Bile duct (tissue), 1 donor: ENCODE measurements around a stretch of chr19.

GRCh38 chr19:53441606-53442632 lies 10.1 kb downstream of the ZNF761 start:
- PRO-cap: no peak

DNA sequence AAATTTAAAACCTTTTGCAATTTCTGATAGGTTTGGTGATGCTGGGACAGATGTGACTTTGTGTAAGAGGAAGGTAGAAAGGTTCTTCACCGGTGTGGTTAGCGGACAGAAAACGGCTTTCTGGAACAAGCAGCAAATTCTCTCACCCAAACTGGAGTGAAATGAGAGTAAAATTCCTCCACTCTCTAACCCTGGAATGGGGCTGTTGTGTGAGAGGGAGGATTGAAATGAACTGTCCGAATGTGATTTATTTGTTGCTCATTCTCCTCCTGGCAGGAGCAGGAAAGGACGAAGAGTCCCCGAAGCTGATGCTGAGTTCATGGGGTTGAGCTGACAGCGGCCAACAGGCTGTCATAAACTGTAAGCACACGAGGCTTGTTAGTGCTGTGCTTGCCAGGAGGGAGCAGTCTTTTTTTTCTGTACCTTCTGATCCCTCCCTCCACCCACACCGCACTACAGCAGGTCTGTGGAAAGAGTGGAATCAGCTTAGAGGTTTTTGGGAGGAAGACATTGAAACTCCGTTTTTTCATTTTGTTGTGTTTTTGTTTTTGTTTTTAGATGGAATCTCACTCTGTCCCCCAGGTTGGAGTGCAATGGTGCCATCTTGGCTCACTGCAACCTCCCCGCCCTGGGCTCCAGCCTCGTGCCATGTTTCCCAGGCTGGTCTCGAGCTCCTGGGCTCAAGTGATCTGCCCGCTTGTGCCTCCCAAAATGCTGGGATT lies 33.0 kb upstream of the ZNF331 start:
- PRO-cap: no peak

- PRO-cap: no peak
Measured at GRCh38 chr19:53519487-53520001, 18.4 kb upstream of the ZNF331 start.

GRCh38 chr19:53545792-53546303 lies 7.9 kb downstream of the ZNF331 start:
- PRO-cap: no peak

DNA sequence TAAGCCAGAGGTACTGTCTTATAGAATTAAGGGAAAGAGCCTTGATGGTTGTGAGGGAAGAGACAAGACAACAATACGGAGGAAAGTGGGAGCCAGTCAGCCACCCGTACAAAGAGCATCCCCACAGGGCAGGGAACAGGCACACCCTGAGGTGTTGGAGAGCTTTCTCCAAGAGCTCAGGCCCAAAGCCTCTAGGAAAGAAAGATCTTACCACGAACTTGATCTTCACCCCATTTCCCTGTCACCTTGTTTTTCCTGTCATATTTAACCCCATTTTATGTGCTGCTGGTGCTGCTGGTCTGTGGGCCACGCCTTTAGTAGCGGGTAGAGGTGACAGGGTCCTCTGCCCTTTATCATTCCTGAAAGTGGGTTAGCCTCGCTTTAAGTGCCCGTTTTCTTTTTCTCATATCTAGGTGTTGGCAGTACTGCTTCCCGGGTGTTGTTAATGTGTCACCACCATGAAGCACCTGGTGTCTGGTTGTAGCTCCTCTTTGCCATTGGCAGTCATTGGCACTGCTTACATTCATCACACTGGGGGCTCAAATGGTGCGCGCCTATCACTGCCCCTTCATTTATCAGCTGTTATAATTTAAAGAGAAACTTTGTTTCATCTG lies 36.4 kb downstream of the ZNF331 start:
- PRO-cap: no peak

DNA sequence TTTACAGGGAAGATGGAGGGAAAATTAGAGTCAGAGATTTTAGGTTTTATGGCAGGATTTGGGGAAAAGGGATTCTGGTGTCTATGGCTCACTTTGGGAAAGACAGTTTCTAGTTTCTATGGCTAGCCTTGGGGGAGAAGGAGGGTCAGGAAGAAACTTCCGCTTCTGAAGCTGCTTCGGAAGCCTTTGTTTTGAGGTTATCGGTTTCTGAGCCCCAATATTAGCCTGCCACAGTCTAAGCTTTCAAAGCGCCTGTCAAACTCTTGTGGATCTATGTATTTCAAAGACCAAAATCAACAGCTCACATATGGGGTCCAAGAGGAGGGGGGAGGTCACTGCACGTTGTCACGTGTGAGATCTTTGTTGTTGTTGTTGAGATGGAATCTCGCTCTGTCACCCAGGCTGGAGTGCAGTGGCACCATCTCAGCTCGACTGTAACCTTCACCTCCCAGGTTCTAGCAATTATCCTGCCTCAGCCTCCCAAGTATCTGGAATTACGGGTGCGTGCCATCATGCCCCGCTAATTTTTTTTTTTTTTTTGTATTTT lies 18.7 kb upstream of the DPRX start:
- PRO-cap: no peak

- PRO-cap: no peak
Measured at GRCh38 chr19:53908475-53908875, 603 bp upstream of the CACNG7 start.

GRCh38 chr19:53961784-53962581 lies 754 bp upstream of the CACNG8 start:
- PRO-cap: no peak

DNA sequence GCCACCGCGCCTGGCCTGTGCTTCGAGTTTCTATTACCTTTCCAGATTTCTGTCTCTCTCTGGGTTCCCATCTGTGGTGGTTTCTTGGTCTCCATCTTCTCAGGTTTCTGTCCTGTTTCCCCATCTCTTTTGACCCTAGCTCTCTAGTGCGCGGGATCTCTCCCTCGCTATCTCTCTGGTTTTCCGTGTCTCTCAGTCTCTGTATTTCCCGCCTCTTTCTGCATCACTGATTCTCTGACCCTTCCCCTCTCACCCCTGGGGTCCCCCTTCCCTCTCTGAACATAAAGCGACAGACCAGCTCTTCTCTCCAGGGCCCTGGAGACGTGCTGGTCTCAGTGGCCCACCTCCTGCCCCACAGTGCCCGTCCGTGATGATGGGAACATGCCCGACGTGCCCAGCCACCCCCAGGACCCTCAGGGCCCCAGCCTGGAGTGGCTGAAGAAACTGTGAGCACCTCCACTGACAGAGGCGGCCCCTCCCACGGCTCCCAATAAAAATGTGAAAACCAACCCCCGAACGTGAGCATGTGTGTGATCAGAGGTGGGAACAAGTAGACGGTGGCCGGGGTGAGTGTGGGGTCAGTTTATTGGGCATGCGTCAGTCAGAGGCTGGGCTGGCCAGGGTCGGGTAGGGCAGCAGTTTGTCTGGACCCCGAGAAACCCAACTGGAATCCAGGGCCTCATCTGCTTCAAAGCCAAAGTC lies 3.9 kb downstream of the NDUFA3 start:
- PRO-cap: no peak

DNA sequence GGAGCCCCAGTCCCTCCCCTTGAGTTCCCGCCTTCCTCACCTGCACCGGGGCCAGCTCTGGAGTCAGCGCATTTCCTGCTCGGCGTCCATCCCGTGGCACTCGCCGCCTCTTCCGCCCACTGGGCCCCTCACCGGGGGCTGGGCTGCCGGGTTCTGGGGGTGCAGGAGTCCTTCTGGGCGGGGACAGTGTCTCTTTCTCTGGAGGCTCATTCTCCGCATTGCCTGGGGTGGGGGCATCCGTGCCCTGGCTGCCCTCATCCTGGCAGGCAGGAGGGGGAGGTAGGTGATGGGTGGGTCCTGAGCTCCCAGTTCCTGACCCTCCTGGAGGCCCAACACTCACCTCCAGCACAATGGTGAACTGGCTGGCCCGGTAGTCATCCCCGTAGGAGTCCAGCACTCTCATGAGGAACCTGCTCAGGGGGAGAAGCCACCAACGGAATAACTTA lies 5.4 kb downstream of the NDUFA3 start:
- PRO-cap: no peak

DNA sequence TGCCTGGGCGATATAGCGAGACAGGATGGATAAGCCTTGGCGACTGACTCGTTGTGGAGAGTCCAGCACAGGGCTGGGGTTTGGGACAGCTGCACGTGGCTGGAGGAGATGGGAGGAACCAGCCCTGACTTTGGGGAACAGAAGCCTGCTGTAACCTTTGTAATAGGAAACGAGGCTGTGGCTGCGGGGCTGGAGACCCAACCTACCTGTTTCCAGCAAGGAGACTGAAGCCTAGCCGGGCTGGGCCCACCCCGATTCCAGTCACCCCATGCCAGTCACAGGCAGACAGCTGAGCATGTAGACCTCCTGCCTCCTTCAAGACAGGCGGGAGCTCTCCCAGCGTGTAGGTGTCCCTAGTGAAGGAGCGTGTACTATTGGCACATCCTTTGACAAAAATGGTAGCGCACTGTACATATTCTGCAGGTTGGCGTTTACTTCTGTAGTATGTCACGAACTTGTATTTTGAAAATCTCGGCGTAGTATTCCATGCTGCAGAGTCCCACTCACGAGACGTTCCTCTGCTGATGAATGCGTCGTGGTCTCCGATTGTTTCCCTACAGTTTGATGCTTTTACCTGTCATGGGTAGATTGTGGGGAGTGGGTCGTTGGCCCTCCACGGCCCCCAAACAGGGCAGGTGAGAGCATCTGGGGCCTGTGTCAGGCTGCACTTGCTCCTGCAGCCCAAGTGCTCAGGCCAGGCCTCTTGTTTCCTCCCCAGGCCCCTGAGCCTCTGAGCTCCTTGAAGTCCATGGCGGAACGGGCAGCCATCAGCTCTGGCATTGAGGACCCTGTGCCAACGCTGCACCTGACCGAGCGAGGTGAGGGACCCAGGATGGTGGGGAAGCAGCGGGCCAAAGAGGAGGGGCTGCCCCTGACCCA lies 7.8 kb downstream of the LENG1 start:
- PRO-cap: no peak

- PRO-cap: no peak
Measured at GRCh38 chr19:54201380-54201913, 789 bp downstream of the RPS9 start.

- PRO-cap: no peak
Measured at GRCh38 chr19:54204405-54205422, 4.1 kb downstream of the RPS9 start.

DNA sequence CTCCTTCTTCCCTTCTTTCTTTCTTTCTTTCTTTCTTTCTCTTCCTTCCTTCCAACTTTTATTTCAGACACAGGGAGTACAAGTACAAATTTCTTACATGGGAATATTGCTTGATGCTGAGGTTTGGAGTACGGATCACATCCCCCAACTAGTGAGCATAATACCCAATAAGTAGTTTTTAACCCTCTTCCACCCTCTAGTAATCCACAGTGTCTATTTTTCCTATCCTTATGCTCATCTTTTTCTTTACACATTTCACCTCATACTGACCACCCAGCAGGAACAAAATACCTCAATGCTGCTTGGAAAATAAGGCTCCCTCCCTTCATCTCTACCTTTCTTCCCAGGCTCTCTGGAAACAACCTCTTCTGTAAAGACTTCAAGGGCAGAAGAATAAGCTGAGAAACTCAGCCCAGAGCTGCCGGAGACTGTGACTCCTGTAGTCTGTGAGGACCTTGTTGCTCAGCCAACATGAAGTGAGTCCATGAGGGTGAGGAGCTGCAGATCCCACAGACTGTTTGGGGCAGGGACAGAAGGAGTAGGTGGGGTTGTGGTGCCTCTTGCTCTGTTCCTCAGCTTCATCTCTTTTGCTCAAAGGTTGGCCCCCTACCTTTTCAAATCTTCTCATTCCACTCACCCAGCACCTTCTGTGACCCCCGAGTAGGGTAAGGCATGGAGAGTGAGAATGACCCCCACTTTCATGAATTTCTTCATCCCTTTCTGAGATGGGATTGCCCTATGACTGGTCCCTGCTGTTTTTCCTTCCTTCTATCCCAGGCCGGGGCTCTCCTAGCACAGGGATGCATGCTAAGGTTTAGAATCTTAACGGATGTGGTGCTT lies 7.9 kb downstream of the LILRA5 start:
- PRO-cap: no peak

DNA sequence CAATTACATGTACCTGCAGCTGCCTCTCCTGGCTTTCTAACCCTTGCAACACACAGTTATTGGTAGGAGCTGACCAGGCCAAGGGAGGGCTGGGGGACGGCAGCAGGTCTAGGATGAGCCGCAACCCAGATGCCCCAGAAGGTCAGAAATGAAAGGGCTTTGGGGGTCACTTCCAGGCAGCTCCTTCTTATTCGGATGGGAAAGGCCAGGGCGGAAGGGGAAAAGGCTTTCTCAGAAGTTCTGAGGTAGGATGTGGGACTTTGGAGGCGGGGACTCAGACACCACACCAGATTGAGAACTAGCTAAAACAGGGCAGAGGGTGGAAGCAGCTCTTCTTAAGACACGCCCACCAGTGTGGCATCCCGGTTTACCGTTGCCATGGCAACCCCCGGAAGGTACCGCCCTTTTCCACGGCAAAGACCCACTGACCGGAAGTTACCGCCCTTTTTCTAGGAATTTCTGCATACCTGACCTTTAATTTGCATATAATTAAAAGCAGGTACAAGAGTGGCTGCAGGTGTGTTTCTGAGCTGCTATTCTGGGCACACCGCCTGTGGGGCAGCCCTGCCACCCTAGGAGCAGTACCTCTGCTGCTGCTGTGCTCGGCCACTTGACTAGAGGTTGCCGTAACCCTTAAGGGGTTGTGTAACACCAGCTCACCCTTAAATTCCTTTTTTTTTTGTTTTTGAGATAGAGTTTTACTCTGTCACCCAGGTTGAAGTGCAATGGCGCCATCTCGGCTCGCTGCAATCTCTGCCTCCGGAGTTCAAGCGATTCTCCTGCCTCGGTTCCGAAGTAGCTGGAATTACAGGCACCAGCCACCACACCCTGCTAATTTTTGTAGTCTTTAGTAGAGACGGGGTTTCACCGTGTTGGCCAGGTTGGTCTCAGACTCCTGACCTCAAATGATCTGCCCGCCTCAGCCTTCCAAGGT lies 3.9 kb upstream of the LILRA5 start:
- PRO-cap: no peak

- PRO-cap: no peak
Measured at GRCh38 chr19:54351989-54352900, 12.5 kb downstream of the LAIR1 start.

- PRO-cap: no peak
Measured at GRCh38 chr19:54368806-54369458, 4.2 kb upstream of the LAIR1 start.

GRCh38 chr19:54434022-54434754 lies 14.8 kb upstream of the LENG8 start:
- PRO-cap: no peak

GRCh38 chr19:54462592-54462764 lies 1.1 kb downstream of the LENG9 start:
- PRO-cap: no peak

DNA sequence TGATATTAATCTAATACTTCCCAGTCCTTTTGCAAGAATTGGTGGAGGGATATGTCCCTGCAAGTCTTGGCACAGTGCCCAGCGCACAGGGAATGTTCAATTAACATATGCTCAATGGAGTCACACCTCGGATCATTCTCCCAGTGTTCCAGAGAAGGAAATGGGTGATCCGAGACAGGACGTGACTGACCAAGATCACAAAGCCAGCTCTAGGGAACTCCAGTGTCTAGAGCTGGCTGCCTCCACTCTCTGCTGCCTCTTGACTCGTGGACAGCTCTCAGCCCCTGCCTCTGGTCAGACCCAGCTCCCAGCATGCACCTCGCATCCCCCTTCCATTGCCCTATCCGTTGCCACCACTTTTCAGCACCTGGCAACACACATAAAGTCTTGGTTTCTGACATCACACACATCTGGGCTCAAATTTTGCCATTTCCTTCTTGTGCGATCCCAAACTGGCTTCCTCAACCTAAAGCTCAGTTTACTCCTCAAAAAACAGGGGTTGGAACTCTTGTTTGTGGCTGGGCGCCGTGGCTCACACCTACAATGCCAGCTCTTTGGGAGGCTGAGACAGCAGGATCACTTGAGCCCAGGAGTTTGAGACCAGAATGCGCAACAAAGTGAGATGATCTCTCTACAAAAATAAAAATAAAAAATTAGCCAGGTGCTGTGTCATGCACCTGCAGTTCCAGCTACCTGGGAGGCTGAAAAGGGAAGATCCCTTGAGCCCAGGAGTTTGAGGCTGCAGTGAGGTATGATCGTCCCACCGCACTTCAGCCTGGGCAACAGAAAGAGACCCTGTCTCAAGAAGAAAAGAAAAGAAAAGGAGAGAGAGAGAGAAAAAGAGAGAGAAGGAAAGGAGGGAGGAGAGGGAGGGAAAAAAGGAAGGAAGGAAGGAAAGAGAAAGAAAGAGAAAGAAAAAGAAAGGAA lies 3.3 kb downstream of the CDC42EP5 start:
- PRO-cap: no peak